ENCODE results near the genes ZNF180 and BCAM.

DNA sequence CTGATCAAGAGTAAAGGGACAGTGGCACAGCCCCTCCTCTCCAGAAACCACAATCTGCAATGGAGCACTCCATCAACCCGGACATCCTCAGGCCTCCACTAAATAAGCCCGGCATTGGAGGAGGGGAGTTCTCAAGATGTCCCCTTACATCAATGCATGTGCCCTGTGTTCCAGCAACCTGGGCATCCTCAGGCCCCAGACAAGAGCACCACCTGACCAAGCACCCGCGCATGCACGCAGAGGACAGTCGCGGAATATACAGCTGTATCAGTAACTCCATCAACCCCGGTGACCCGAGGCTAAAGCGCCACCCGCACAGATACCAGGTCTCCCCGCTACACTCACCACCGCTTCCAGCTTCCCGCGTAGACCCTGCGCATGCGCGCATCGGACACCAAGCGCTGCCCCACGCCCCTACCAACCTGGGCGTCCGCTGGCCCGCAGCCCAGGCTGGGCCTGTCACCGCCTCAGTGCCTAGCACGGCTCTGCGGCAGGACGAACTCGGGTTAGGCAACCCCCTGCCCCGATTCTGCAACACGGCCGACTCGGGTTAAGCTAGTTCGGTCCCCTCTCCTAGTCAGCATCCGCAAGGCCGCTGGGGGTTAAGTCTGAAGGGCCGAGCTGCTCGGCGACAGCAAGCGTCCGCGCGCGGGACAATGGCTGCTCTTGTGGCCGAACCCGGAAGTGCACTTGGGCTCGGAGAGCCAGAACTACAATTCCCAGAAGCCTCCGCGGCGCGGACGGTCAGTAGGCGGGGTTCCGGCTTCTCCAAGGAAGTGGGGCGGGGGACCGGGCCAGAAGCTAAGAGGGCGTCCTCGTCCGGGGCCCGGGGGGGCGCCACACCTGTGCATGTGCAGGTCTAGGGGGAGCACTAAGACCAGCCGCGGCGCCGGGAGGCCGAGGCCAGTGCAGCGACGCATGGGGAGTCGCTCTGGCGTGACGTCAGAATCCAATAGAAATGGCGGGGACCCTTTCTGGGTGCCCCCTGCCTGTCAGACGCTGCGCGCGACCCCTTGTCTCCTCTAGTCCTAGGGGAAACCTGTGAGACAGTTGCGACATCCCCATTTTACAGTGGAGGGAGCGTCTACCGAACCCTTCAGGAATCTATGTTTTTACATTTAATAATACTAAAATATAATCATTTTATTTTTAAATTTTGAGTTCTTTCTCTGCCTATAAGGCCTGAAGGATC is at the start of gene ZNF180:
ZNF180 (minus strand) TSS at position 670 of the 1,192 bp plus-strand sequence.
- RRBS: 2% methylated on average over 15 of the region's 79 CpGs

DNA sequence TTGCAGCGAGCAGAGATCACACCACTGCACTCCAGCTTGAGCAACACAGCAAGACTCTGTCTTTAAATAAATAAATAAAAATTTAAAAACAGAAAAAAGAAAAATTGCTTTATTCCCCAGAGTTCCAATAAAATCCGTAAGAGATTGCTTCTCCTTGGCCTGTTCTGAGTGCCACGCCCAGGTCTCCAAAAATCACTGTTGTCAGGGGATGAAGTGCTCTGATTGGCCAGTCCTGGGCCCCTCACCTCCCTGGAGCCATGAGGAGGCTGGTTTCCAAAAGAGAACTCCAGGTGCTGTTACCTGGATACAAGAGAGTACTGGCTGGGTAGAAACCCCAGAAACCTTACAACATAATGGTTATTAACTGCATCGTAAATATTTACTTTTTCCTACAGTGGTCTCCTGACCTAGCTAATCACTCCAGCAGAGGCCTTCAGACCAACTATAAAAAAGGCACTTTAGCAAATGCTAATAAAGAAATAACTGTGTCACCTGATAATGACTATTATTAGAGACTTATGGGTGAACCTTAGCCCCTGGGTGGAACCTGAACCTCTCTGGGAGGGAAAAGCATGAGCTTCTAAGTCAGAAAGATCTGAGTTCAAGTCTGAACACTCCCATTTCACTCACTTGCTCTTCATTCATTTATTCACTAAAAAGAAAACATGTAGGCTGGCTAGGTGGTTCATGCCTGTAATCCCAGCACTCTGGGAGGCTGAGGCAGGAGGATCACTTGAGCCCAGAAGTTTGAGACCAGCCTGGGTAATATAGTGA is 1.5 kb upstream of the IGSF23 start:
- RRBS: no CpG with 5 or more reads among the region's 4 CpGs

GRCh38 chr19:44615994-44616259 is 2.6 kb downstream of the IGSF23 start:
- RRBS: no CpG with 5 or more reads among the region's 3 CpGs

DNA sequence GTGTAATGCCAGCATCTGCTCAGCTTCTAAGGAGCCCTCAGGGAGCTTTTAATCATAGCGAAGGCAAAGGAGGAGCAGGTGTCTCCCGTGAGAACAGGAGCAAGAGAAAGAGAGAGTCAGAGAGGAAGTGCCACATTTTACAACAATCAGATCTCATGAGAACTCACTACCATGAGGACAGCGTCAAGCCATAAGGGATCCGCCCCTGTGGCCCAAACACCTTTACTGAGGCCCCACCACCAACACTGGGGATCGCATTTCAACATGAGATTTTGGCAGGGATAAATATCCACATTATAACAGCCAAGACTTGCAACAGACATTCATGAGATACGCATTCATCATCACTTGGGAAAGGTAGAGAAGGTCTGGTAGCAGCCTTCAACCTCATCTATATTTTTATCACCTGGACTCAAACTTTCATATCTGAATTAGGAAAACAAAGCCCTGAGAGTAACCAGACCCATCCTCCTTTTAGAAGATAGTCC is 5.7 kb downstream of the IGSF23 start:
- RRBS: no CpG with 5 or more reads among the region's 6 CpGs

- RRBS: no CpG with 5 or more reads among the region's 3 CpGs
Measured at GRCh38 chr19:44640552-44640966, 3.2 kb upstream of the PVR start.

- RRBS: no CpG with 5 or more reads among the region's 1 CpG
Measured at GRCh38 chr19:44658017-44658260, 13.3 kb upstream of the CEACAM19 start.

GRCh38 chr19:44738583-44739450 is 9.7 kb upstream of the BCL3 start:
- RRBS: no CpG with 5 or more reads among the region's 9 CpGs

DNA sequence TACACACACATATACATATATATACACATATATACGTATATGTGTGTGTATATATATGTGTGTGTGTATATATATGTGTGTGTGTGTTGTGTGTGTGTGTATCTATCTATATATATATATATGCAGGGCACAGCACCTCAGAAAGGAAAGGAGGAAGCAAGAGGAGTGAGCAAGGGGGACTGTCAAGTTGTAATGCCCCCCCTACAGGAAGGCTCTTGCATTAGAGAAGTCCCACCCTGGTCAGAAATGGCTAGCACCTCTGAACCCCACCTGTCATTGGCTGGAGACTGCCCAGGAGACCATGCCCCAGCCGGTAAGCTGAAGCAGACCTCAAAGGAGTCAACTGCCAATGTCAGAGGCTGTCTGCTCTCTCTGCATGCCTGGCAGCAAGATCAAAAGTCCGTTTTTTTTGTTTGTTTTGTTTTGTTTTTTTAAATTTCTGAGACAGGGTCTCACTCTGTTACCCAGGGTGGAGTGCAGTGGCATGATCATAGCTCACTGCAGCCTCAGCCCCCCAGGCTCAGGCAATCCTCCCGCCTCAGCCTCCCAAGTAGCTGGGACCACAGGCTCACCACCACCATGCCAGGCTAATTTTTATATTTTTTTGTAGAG is 8.2 kb upstream of the BCL3 start:
- RRBS: no CpG with 5 or more reads among the region's 4 CpGs

DNA sequence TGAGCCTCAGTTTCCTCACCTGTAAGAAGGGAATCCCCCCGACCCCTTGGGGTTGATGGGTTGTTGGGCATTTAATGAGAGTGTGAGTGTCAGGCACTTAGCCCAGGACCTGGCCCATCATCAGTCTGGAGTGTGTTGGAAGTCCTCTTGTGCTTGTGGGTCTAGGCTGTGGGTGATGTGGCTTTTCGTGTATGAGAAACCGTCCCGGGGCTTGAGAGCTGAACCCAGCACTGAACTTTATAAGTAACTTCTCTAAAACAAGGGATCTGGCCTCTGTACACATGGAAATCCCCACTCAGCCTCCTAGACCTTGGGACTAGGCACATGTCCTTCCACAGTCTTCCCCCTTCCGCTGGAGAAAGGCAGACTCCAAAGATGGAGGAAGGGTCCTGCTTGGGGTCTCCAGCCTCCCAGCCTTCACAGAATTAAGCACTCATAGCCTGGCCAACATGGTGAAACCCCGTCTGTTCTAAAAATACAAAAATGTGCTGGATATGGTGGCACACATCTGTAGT is 9.8 kb upstream of the CBLC start:
- RRBS: no CpG with 5 or more reads among the region's 6 CpGs

DNA sequence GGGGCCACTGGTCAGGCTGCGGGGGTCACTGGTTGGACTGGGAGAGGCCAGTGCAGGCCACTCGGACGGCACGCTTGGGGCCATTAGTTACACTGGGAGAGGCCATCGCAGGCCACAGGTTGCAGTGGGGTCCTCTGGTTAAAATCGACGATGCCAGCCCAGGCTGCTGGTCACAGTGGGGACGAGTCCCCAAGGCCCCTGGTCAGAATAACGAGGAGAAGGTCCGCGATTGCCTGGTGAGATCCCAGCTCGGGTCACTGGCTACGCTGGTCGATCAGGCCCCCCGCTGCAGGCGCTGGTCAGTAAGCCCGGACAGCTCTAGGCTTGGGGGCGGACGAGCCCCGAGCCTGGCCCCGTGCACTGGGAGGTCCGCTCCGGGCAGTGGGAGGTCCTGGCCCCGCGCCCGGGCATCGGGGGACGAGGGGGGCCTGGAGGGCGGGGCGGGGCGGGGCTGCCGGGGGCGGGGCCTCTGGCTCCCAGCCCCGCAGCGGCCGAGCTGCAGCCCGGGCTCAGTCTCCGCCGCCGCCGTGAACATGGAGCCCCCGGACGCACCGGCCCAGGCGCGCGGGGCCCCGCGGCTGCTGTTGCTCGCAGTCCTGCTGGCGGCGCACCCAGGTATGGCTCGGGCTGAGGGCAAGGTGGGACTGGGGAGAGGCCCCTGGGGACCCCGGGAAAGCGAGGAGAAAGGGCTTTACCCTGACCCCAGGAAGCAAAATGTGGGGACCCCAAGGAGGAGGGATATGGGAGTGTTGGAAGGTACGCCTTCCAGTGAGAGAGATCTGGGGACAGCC is at the start of gene BCAM:
BCAM (plus strand) TSS at position 512 of the 791 bp plus-strand sequence.
- RRBS: 4% methylated on average over 22 of the region's 56 CpGs

DNA sequence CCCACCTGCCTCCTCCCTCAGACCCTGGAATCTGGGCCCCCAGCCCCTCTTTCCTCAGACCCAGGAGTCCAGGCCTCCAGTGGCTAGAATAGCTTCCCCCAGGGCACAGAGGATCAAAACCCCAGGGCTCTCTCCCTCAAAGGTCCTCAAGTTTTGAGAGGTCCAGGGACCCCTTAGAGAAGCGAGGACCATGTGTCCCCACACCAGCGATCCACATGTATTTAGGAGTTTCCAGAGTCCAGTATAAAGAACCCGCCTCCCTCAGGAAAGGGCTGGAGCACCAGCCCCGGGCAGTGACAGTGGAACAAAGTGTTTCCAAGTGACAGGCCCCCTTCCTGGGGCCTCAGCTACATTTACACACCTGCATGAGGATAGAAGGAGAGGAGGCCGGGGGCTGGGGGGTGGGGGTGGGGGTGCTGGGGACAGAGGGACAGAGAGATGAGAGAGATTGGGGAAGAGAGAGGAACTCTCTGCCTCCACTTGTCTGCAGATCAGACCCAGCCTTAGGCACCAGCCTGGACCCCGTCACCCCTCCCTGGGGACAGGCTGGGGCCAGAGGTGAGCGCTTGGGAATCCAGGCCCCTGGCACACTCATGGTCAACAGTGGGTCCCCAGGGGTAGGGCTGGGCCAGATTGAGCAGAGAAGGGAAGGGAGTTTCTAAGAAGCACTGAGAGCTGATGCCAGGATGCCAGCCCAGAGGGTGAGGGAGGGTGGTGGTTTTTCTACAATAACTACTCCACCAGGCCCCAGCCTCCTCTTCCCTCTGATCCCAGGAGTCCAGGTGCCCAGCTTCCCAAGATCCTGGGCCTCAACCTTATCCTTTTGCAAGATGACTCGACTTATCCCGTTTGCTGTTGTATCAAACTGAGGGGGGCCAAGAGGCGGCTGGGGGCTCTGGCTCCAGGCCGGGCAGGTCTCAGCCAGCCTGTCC is 835 bp downstream of the BCAM start:
- RRBS: 46% methylated on average over 3 of the region's 11 CpGs

DNA sequence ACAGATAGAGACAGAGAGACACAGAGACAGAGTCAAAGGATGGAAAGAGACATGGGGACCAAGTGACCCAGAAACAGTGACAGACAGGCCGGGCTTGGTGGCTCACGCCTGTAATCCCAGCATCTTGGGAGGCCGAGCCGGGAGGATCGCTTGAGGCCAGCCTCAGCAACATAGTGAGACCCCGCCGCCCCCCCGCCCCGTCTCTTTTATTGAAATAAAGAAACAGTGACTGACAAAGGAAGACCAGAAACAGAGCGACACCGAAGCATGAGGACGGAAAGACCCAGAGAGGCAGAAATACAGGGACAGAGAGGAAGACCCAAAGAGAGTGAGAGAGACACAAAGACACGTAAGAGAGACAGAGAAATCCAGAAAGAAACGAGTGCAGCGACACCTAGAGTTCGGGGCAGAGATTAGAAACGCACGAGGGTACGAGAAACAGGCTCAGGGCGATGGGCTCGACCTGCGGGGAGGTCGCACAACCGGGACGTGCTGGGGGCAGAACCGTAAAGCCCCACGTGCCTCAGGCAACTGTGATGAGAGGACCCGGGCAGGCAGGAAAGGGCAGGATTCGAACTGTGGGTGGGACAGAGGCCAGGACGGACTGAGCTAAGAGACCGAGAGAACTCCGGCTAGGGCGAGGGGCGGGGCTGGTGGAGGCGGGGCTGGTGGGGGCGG is 646 bp upstream of the NECTIN2 start:
- RRBS: 1% methylated on average over 13 of the region's 36 CpGs

DNA sequence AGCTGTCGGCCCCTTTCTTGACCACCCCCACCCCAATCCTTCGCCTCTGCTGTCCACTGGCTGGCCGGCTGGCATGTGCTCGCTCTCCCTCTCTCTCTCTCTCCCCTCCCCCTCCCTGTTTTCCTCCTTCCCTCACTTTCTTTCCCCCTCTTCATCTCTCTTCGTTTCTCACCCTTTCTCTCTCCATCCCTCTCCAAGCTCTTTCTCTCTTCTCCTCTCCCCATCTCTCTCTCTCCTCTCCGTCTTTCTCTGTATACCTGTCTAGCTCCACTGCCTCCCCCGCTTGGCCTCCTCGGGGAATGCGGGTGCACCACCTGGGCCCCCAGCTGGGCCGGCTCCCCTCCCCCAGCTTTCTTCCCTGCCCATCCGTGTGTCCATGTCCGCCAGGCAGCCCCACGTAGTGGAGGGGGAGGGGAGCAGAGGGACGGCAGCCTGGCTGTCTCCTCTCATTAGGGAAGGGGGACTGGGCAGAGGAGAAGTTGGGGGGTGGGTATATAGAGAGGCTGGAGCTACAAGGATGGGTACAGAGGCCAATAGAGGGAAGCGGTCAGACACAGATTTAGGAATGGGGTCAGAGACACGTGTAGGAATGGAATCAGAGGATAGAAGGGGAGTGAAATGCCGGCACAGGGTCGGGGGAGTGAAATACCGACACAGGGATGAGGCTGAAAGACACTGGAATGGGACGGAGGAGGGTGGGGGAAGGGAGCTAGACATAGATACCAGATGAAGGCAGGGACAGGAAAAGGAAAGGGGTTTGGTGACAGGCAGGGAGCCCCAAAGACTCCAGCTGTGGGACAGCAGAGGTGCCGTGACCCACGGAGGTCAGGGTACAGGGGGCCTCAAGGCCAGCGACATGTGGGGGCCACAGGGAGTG is 2.7 kb downstream of the NECTIN2 start:
- RRBS: no CpG with 5 or more reads among the region's 23 CpGs

- RRBS: no CpG with 5 or more reads among the region's 4 CpGs
Measured at GRCh38 chr19:44956683-44956945, 1.4 kb downstream of the CLPTM1 start.

DNA sequence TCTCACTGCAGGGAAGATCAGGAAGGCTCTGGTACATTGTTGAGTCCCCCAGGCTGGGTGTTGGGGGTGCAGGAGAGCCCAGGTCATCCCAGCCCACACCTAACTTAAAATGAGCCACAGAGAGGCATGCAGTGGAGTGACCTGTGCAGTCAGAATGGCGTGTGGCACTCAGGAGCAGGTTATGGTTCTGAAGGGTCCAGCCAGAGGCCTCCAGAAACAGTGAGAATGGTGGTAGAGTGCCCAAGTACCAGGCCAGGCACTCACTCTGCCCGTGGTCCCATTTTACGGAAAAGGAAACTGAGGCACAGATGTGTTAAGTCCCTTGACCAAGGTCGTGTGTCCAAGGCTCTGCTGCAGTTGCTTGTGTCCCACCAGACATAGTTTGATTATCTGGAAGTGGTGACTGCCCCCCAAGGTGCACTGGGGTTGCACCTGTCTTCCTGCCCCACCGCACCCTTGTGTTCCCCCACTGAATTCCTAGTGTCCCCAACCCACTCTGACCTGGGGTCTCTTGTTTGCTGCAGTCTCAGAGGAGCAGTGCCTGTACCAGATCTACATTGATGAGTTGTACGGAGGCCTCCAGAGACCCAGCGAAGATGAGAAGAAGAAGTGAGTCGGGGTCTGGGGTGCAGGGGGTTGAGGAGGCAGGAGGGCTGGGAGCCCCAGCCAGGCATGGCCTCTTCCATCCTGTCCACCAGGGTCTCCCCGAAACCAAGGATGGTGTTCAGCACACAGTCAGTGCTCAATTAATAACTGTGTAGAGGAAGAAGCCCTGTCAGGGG is 17.3 kb downstream of the CLASRP start:
- RRBS: no CpG with 5 or more reads among the region's 9 CpGs

GRCh38 chr19:45117169-45118305 is 24.6 kb downstream of the PPP1R37 start:
- RRBS: 22% methylated on average over 9 of the region's 34 CpGs

GRCh38 chr19:45407946-45408890 is 1.8 kb downstream of the POLR1G start:
- RRBS: no CpG with 5 or more reads among the region's 17 CpGs

GRCh38 chr19:45439551-45440351 is 16.0 kb upstream of the ERCC1 start:
- RRBS: 3% methylated on average over 26 of the region's 81 CpGs

DNA sequence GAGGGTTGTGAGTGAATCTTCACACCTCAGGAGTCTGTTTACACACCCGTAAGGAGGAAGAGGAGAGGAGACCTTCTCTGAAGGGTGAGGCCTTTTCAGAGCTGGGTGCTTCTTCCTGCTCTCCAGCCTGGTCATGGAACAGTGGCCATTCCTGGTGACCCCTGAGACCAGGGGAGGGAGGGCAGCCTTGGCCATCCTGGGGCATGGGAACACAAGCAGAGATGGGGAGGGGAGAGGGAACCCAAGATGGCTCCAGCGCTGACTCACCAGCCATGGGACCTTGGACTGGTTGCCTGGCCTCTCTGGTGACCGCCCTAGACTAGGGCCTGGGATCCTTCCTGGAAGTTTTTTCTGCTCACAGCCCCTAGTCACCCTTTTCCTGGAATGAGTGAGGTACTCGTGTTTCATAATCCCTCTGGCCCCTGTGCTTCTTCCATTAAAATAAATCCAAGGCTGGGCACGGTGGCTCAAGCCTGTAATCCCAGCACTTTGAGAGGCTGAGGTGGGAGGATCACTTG is 3.2 kb upstream of the OPA3 start:
- RRBS: no CpG with 5 or more reads among the region's 5 CpGs

GRCh38 chr19:45589929-45590536 is 5.4 kb upstream of the OPA3 start:
- RRBS: no CpG with 5 or more reads among the region's 8 CpGs

All from GM19240 (cell line).